Measurements from ENCODE around the genes PHF5A and SREBF2.

DNA sequence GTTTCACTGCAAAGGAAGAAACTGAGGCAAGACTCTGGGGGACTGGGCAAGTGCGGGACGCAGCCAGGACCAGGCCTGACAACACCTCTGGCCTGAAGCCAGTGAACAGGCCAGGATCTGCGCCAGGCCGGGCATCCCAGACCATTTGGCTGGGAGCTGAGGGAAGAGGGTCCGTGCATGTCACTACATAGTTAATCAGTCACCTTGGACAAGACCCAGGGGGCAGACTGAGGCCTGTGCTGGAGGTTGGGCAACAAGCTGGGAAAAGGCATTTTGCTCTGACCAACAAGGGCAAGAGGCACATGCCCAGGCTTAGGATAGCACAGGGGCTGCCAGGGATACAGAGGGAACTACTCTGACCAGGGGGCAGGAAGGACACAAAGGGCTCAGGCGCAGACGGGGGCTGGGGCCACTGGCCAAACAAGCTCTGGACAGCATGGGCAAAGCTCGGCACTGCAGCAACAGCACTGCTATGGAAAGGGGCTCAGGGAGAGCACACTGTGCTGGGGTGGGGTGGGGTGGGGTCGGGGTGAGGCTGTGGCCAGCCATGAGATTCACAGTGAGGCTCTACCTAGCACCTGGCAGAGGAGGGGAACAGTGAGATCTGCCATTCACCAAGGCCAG is 7.1 kb upstream of the CHADL start:
- RRBS: no CpG with 5 or more reads among the region's 9 CpGs

DNA sequence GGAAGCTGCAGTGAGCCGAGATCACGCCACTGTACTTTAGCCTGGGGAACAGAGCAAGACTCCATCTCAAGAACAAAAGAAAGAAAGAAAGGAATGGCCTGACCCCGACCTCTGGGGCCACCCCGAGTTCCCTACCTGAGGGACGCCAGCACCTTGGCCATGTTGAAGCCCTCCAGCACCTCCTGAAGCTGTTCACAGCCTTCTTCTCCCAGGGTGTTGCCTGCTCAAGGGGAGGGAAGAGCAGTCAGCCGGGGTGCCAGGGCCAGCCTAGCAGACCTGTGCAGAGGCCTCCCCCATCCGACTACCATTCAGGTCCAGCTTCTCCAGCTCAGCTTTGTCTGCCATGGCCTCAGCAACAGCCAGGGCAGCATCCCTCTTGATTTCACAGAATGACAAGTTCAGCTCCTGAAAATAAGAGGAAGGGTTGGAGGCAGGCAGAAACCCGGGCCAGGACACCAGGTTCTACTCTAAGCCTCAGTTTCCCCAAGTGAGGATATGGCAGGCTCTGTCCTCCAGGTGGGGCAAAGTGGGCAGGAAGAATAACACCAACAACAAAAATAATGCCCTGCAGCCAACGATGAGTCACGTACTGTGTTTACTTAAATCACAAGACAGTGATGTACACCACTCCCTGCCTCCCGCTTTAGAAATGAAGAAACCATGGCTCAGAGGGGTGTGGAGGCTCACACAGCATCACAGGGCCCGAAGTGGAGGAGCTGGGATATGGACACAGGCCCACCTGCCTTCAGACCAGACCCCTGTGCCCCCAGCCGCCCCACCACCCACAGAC is 15.3 kb upstream of the CHADL start:
- RRBS: no CpG with 5 or more reads among the region's 13 CpGs

- RRBS: no CpG with 5 or more reads among the region's 29 CpGs
These were observed 14.6 kb upstream of the TEF start for GRCh38 chr22:41366893-41367828.

- RRBS: no CpG with 5 or more reads among the region's 21 CpGs
These were observed 20.5 kb downstream of the TEF start for GRCh38 chr22:41401931-41402943.

DNA sequence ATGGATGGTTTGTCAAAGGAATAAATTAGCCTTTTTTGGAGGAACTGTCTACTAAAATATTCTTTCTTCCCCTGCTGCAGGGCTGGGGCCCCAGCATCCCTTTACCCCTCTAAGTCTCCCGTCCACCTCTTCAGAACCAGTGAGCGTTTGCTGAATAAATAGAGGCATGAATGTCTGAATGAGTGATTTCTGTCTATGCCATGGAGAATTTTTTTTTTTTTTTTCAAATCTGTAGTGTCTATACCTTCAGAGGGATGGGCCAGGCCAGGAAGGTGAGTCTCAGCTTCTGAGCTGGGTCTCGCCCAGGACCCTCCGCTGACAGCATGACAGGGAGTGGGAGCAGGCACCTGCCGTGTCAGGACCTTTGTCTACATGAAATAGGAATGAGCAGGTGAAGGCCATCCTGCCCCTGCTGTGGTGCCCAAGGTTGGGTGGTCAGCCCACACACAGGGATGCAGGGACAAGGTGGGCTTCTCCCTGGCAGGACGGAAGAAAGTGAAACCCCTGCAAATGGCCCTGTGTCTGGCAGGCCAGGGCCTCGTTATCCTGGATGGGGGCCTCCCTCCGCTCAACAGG is 15.2 kb downstream of the TOB2 start:
- RRBS: no CpG with 5 or more reads among the region's 8 CpGs

GRCh38 chr22:41468567-41468932 is at the start of gene PHF5A:
TSS of gene PHF5A (minus strand) at chr22:41468692.
- RRBS: no CpG with 5 or more reads among the region's 17 CpGs

DNA sequence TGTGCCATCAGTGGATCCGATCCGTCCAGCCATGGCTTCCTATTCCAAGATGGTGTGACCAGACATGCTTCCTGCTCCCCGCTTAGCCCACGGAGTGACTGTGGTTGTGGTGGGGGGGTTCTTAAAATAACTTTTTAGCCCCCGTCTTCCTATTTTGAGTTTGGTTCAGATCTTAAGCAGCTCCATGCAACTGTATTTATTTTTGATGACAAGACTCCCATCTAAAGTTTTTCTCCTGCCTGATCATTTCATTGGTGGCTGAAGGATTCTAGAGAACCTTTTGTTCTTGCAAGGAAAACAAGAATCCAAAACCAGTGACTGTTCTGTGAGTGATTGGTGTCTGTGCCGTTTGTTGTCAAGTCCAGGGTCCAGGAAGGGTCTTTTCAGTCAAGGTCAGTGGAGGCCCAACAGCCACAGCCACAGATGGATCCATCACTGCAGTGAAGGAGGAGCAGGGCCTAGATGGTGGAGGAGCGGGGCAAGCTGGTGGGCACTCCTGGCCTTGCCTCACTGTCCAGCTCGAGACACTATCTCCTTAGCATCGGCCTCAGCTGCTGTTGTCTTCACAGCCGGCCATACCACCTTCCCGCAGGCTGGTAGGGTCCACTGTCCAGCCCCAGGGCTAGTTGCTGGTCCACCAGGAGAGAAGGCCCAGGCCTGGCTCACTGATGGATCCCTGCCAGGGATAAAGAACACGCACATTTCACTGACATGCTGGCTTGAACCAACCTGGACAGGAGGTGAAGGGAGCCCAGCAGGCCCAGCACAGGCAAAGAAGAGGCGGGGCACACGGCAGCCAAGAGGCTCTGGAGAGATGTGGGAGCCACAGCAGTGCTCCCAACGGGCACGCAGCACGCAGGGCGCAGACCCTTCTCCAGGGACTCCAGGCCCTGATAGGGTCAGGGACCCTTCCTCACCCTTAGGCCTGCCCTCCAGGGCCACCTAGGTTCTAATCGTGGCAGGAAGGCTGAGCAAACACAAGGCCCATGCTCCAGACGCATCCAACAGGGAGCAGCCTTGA is 15.3 kb downstream of the POLR3H start:
- RRBS: no CpG with 5 or more reads among the region's 20 CpGs

- RRBS: 73% methylated on average over 2 of the region's 18 CpGs
These were observed 12.4 kb downstream of the POLR3H start for GRCh38 chr22:41531710-41532528.

GRCh38 chr22:41687587-41688749 is 699 bp downstream of the SNU13 start:
- RRBS: under 1% methylated on average over 5 of the region's 48 CpGs

DNA sequence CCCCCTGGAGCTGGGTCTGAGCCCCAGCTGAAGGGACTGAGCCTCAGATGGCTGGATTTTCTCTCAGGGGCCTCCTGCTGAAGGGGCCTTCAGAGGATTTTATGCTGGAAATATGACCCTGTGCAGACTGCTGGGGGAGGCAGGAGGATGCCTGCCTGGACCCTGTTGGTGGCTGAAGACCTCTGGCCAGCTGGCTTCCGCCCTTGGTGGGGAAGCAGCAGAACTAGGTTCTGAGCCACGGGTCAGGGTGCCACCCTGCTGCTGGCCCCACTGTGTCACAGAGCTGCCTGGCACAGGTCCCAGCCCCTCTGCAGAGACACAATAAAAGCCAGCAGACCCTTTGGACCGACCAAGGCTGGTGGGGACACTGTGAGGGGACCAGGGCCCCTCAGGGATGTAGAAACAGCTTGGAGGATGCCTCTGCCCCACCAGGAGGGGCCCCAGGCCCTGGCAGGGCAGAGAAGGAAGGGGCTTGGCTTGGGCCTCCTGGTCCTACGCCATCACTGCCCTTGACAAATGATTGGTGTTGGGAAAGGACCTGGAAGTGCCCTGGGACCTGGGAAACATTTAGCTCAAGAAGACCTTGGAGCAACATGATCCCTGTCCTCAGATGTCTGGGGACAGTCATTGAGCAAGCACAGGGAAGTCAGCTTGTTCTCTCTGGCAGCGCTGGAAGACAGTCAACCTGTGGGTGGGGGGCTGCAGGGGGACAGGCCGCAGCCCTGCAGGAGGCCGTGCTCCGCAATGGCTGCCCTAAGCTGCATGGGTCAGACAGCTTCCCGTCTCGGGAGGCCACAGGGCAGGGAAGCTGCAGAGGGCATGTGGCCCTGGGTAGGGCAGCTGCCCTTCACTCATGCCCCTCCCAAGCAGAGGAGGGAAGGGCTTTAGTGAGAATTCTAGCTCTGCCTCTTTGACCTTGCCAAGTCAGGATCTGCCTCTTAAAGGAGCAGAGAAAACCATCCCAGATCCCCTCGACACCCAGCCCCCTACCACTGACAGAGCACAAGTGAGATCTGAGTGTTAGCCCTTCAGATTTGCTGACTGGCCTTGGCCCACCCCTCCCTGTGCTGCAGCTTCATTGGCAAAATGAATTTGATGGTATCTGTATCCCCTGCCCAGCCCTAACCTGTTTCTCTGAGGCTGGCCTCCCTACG is 6.6 kb upstream of the SREBF2 start:
- RRBS: no CpG with 5 or more reads among the region's 12 CpGs

GRCh38 chr22:41828070-41829168 is 4.5 kb upstream of the SREBF2 start:
- RRBS: no CpG with 5 or more reads among the region's 13 CpGs

DNA sequence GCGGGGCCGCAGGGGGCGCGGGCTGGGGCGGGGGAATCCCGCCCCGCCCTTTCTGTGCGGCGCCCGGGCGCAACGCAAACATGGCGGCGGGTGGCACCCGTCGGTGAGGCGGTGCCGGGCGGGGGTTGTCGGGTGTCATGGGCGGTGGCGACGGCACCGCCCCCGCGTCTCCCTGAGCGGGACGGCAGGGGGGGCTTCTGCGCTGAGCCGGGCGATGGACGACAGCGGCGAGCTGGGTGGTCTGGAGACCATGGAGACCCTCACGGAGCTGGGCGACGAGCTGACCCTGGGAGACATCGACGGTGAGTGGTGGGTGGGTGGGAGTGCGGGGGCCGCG is at the start of gene SREBF2:
SREBF2 (plus strand) TSS at position 49 of the 337 bp plus-strand sequence.
- RRBS: 1% methylated on average over 17 of the region's 42 CpGs

DNA sequence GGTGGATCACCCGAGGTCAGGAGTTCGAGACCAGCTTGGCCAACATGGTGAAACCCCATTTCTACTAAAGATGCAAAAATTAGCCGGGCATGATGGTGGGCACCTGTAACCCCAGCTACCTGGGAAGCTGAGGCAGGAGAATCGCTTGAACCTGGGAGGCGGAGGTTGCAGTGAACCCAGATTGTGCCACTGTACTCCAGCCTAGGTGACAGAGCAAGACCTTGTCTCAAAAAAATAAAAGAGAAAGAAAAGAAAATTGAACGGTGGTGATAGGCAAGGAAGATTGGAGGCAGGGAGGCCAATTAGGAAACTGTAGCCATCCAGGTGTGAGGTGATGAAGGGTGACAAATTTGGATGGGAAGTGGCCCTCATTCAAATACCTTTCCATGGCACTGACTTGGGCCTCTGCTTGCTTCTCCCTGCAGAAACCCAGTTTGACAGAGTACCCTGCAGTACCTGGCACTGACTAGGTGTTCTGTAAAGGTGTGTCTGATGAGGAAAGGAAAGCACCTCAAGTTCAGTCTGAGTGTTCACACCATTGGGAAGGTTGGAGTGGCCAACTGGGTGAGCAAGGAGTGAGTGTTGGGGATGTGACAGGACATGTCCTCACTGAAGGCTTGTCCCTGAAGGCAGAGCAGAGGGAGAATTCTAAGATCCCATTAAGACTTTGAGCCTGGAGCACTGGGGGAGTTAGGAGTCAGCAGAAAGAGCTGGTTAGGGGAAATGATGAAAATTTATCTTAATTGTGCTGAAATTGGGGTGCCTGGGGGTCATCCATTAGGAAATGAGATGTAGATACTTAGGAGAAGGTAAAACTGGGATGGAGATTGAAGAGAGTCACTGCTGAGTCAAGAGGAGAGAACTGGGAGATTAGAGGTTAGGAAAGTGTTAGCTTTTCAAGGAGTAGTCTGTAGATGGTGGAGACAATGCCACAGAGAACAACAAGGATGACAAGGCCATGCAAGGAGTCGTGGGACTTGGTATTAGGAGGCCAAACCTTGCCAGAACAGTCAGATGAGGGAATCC is 5.9 kb downstream of the SREBF2 start:
- RRBS: no CpG with 5 or more reads among the region's 7 CpGs

DNA sequence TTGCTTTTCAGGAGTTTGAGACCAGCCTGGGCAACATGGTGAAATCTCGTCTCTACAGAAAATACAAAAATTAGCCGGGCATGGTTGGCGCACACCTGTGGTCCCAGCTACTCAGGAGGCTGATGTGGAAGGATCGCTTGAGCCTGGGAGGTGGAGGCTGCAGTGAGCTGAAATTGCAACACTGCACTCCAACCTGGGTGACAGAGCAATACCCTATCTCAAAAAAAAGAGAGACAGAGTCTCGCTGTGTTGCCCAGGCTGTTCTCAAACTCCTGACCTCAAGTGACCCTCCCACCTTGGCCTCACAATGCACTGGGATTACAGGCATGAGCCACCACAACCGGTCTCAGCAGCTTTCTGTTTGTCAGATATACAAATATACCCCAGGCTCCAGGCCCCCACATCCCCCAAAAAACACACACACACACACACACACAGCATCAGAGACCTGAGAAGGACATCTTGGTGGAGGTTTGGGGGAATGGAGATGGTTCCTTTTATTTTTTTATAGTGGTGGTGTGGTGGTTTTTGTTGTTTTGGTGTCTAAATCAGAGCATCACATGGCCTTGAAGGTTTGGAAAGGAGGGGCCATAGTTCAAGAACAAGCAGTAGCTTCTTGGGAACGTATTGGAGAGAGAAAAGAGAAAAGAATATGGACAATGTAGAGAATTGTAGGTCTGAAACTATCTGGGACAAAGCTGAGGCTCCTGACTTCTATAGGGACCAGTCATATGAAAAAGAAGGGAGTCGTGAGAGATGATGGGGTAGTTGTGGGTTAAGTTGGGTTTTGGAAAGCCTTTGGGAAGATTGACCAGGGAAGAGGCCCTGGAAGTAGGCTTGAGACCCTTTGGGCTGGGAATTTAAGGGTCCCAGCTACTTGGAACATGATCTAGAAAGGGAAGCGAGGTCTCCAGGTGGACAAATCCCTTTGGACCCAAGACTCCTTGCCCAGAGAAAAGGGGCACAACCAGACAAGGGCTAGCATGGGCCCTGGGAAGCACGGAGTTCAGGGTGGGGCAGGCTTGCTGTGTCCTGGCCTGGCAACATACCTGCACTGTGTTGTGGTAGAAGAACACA is 32.2 kb downstream of the SREBF2 start:
- RRBS: no CpG with 5 or more reads among the region's 10 CpGs

DNA sequence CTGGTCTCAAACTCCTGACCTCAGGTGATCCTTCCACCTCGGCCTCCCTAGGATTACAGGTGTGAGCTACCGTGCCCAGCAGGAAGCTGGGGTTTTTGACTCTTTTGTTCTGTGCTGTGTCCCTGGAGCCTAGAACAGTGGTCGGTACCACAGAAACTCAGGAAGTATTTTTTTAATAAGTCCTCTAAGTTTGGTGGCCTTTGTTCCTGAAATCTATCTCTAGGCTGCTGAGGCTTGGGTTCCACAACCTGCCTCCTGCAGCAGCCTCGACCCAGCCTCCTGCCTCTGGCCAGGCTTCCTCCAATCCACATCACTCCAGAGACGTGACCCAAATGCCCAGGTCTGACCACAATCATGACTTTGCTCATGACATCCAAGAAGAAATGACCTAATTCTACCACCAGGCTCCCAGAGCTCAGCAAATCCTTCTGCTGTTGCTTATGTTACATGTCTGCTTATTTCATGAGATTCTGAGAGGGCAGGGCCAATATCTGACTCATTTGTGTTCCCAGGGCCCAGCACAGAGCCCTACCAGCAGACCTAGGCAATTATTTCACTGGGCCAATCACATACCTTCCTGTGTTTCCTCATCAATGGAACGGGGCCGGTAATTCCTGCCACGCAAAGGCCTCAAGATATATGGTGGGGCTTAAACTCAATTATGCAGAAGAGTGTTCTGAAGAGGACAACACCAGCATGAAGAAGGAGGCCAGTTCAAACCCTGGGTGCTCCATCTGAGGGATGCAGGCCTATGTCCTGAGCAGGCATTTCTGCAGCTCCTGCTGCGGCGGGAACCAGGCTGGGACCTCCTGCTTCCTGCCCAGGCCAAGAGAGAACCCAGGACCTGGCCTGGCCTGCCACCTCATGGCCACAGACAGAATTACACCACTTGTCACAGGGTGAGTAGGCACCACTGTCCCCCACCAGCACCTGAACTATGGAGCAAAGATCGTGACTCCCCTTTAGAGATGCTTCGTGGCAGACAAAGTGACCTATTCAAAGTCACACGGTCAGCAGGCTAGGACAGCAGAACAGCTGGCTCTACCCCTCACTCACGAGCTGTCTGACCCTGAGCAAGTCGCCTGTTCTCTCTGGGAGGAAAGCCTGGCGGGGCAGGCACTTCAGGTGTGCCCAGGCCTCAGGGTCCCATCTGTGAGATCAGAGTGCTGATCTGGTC is 6.0 kb downstream of the CENPM start:
- RRBS: no CpG with 5 or more reads among the region's 16 CpGs

- RRBS: no CpG with 5 or more reads among the region's 10 CpGs
These were observed 50.0 kb upstream of the CYP2D6 start for GRCh38 chr22:42180298-42181239.

- RRBS: no CpG with 5 or more reads among the region's 4 CpGs
These were observed 7.3 kb downstream of the TCF20 start for GRCh38 chr22:42262975-42263669.

- RRBS: no CpG with 5 or more reads among the region's 18 CpGs
These were observed 29.4 kb upstream of the TCF20 start for GRCh38 chr22:42299744-42300353.

DNA sequence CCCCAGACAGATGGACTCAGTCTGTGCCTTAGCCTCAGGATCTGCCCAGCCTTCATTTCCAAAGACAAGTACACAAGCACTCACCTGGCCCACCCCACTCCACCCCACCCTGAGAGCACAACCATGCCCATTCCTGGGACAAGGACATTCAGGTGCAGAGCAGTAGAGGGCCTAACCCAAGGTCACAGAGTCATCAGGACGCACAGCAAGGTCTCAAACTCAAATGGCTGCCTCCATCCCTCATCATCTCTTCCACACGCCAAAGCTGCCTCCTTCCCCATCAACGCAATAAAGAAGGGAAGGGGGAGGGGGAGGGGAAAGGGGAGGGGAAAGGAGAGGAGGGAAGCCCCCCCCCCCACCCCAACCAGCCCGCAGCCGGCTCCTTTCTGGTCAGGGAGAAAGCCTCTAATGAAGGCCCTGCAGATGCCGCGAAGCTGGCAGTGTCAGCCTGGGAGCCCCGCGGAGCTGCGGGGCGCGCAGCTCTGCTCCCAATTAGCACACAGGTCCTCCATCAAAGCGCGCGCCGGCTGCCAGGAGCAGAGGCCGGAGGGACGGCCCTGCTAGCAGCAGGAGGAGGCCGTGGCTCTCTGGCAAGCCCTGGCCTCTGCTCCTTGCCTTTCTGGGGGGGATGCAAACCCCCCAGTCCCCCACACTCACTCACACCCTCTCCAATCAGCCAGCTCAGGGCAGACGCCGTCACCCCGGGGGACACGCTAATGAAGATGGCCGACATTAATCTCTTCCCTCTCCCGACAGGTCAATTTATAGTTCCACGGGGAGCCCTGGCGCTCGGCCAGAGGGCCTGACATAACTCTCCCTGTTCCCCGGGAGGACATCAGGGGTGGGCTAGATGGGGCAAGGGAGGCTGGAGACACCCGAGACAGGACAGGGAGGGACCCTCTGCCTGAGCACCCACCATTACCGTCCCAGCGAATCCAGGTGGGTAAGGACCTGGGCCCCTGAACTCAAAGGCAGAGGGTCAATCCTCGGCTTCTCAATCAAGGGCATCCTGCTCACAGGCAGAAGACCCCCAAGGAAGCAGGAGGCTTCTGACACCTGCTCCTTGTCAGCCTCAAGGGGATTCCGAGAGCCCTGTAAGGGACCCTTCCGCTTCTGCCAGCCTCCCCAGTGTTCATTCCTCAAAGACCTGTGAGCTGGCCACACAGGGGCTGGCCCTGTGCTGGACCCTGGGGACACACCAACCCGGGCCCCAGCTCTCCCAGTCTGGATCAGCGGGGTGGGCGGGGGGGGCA is 70.5 kb upstream of the TCF20 start:
- RRBS: no CpG with 5 or more reads among the region's 38 CpGs

DNA sequence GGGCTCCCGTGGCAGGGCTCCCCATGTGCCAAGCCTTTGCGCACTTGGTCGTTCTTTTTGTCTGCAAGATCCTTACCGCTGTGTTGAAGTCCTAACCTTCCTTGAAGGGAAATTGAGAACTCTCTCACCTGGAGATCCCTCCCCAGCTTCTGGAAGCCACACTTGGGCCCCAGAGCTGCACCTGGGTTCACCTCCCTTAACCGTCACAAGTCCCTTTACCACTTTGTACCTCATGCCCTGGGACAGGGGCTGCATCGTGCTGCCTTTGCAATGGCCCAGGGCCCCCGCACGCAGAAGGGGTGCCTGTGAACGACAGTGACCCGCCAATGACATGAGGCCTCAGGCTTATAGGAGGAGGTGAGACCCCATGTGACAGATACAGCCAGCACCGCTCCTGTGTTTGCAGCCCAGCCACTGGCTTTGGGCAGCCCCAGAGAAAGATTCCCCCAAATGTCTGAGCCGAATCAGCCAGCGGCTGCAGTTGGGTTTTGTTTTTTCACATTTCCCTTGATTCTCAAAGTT is 77.7 kb upstream of the TCF20 start:
- RRBS: no CpG with 5 or more reads among the region's 13 CpGs